Spleen (tissue), 7 donors: ENCODE results near the genes PDLIM7, CANX and RNF130.

DNA sequence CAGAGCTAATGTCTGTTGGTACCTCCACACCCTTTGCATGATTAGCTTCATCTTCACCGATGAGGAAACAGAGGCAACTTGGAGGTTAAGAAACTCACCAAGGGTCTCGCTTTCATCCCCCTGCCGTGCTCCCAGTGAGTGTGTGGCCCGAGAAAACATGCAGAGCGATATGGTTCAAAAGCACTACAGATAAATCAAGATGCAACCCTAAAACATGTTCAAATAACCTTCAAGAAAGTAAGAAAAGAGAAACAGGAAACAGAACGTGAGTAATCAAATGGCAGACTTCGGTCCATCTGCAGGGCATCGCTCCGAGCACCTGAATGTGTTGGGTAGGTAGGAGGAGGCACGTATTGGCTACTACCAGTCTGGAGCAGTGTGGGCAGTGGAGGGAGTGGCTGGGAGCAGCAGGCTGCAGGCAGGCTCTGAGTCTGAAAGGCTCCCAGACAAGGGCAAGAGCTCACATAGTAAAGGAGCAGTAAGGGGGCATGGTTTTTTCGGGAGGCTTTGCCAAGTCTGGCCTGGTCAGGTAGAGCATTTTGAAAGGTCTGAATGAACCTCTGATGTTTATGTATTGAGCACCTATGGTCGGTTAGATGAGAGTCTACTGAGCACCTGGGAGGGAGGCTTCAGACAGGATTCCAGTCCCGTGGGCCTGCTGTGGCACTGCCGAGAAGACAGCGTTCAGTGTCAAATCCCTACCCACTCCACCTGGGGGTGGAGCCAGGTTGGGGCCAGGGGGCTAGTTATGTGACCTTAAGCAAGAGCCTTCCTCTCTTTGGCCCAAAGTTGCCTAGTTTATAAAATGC lies 5.5 kb downstream of the PRR7 start:
- PRO-cap, 4 experiments = no peak in any of the 4 experiments
- RAMPAGE, long total RNA, 4 experiments = no peak in any of the 4 experiments

DNA sequence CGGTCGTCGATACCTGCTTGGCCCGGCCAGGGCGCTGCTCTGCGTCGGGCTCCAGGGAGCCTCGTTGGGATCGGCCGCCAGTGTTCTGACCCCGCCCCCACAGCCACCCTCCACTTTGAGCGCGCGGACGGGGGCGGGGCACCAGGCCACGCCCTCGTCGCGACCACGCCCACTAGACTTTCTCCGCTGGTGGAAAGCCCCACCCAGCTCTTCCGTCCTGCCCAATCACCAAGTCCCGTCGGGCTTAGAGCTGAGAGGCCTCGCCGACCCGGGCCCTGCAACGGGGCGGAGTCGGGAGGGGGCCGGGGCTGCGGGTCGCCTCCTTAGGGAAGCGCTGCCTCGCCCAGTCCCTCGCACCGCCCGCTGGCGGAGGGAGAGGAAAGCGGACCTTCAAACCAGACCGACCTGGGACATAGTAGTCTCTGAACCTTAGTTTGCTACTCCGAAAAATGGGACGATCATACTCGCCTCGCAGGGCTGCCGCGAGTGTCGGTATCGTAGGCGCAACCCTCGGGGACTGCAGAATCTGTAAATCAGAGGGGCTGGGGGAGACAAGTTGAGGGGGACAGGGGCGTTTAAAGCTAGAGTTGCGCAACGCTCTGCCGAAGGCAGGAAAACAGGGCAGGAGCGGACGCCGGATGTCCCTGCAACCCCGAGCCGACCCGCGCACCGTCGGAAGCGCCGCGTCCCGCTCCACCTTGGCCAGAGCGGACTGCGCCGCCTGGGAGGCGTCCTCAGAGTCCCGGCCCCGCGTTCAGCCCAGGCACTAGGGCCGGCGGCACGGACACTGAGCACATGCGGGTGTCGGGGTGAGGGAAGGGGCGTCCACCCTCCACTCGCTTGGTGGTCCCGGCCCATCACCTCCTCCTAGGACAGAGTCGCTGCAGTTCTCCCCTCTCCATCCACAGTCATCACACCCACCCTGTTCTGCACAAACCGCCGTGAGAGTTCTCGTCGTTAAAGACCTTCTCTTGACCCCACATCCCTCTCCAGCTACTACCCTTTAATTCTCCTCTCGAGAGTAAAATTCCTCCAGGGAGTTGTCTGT lies at the start of gene PDLIM7:
TSS of gene PDLIM7 (minus strand) at position 90 of the 1,048 bp plus-strand sequence.
- PRO-cap, 4 experiments = peak in 4 of 4 experiments; most common plus-strand start position 288 of the sequence (in 4); most common minus-strand start position 87 of the sequence (in 4)
- RAMPAGE, long total RNA, 4 experiments = start-site peak on the minus strand in 4 of 4 experiments, centred at positions 83 to 94 of the sequence, 114 to 272 reads per replicate

DNA sequence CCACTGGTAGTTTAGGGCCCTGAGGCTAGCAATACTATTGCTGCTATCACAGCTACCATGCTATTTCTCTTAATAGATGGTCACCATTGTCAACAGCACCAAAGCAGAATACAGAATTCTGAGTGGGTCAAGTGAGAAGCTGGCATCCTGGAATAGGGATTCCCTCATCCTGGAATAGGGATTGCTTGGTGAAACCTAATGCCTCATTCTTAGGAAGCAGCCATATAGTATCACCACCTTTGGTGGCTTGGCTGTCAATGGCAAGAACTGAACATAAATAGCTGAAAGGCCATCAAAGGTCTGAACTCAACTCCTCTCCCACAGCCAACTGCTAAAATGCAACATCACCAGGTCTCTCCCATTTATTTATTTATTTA lies 33.7 kb downstream of the B4GALT7 start:
- PRO-cap, 4 experiments = no peak in any of the 4 experiments
- RAMPAGE, long total RNA, 4 experiments = no peak in any of the 4 experiments

DNA sequence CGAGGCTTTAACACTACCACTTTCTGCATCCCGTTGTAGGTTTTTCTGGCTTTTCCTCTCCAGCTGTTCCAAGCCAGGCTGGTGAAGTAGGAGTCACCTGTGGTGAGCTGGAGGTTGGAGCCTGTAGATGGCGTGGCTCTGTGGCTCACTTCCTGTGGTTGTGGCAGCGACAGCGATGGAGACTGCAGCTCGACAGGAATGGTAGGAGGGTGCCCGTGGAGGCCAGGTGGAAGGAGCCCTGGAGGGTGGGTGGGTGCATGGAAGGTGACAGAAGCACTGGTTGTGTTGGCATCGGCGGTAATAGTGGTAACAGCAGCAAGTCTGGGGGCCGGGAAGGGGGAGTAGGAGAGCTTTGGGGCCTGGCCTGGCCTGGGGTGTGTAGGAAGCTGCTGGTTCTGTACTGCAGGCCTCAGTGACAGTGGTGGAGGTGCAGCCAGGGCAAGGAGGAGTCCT lies 186.7 kb downstream of the PROP1 start:
- PRO-cap, 4 experiments = peak in 3 of 4 experiments; most common plus-strand start position 166 of the sequence (in 3)
- RAMPAGE, long total RNA, 4 experiments = start-site peak on the plus strand in 1 of 4 experiments, centred at position 164 of the sequence, 18 reads per replicate

DNA sequence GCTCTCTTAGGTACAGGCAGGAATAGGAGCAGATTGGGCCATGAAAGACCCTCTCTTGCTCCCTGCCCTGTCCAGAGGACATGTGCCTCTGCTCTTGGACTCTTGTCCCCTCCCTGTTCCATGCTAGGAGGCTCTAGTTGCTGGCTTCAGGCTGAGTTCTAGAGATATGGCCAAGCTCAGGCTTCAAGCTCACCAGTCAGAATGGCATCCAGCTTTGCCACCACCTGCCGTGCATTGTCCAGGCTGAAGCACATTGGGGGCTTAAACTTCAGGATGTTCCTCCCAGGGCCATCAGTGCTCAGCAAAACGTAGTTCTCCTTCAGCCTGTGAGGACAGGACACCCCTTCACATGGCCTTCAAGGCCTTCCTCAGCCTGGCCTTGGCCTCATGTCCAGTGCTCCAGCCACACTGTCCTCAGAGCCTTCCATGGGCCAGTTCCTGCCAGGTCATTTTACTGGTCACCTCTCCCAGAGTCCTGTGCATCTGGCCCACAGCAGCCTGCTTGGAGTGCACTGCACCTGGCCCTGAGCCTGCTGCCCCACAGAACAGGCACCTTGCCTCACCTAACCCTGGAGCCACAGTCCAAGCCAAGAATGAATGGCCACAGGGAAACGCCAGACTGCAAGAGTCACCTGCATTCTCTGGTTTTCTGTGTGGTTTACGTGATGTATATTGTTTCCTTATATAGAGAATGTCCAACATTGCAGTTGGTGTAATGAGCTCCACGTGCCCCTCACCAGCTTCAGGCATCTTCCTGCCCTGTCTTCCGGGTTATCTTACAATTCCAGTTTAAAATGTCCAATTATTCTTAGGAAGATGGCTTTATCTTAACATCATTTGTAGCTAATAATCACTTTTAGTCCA lies 8.7 kb downstream of the HNRNPAB start:
- PRO-cap, 4 experiments = no peak in any of the 4 experiments
- RAMPAGE, long total RNA, 4 experiments = no peak in any of the 4 experiments

DNA sequence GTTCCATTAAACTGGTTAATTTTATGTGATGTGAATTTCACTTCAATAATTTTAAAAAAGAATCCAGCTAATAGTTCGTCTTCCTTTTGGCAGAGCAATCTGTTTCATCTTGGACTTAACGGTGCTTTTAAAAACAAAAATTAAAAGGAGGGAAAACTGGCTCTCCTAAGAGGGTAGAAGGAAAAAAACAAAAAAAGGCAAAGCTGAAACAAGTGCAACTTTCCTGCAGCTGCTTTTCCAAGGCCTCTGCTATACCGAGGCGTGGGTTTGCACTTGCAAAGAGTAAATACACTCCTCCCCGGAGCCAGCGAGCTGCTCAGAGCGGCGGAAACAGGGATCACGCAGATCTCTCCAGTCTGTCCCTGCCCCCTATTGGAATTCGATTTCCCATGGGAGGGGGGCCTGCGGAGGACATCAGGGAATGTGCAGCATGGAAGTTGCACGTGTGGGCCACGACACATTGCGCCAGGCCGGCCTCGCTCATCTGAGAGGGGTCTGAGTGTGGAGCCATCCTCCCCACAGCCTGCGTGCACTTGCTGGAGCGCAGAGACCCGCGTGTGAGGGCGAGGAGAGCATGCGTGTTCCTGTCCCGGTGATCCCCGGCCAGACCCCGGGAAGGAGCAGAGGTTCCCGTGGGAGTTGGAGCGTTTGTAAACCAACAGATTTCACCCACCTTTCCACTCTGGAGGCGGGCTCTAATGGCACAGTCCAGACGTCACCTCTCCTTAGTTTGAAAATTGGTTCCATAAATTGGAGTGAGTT lies 104.3 kb upstream of the PHYKPL start:
- PRO-cap, 4 experiments = no peak in any of the 4 experiments
- RAMPAGE, long total RNA, 4 experiments = no peak in any of the 4 experiments

GRCh38 chr5:178542396-178542973 lies 47.7 kb downstream of the COL23A1 start:
- PRO-cap, 4 experiments = no peak in any of the 4 experiments
- RAMPAGE, long total RNA, 4 experiments = no peak in any of the 4 experiments

GRCh38 chr5:179276421-179276794 lies 68.9 kb downstream of the ADAMTS2 start:
- PRO-cap, 4 experiments = no peak in any of the 4 experiments
- RAMPAGE, long total RNA, 4 experiments = no peak in any of the 4 experiments

DNA sequence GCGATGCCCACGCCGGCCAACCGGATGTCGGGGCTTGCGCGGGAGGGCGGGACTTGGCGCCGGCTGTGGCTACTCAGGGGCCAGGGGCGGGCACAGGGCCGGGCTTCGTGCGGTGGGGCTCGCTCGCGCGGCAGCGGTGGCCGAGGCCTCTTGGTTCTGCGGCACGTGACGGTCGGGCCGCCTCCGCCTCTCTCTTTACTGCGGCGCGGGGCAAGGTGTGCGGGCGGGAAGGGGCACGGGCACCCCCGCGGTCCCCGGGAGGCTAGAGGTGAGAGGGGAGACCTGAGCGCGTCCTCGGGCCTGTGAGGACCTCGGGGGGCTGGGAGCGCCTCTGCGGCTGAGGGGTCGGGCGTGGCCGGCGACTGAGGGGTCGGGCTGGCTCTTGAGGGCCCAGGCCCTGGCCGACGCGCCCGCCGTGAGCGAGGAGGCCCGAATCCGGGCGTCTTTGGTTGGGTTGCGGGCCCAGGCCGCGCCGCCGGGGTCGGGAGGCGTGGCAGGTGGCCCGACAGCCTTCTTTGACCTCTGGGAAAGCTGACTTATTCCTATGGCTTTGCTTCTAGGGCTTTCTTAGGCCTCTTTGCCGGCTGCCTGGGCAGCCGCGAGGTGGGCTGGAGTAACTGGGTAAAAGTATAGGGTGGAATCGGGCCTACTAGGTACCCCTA lies at the start of gene CANX:
TSS of gene CANX (plus strand) at position 133 of the 662 bp plus-strand sequence.
- PRO-cap, 4 experiments = peak in 4 of 4 experiments; most common plus-strand start position 143 of the sequence (in 3); most common minus-strand start position 384 of the sequence (in 1)
- RAMPAGE, long total RNA, 4 experiments = start-site peak on the plus strand in 4 of 4 experiments, centred at positions 144 to 159 of the sequence, 2,385 to 3,611 reads per replicate

DNA sequence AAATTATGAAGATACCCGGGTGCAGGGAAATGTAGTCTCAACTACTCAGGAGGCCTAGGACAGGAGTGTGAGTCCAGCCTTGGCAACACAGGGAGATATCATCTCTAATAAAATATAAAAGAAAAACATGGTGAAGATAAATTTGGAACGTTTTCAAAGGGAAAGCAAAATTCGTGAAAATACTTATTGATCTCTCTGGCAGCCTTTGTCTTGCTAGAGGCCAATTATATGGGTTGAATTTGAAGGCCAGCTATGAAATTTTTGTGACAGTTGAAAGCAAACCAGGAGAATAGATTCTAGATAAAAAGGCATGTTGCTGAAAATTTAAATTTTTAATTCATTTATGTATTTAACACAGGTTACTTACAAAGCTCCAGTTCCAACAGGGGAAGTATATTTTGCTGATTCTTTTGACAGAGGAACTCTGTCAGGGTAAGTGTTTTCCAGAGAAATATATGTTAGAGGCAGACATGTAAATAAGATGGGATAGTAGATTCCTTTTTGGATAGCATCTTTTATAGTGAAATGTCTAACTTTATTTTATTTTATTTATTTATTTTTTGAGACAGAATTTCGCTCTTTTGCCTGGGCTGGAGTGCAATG lies 7.2 kb downstream of the CANX start:
- PRO-cap, 4 experiments = no peak in any of the 4 experiments
- RAMPAGE, long total RNA, 4 experiments = no peak in any of the 4 experiments

- PRO-cap, 4 experiments = no peak in any of the 4 experiments
- RAMPAGE, long total RNA, 4 experiments = no peak in any of the 4 experiments
Measured at GRCh38 chr5:179731493-179731898, 1.1 kb upstream of the MAML1 start.

DNA sequence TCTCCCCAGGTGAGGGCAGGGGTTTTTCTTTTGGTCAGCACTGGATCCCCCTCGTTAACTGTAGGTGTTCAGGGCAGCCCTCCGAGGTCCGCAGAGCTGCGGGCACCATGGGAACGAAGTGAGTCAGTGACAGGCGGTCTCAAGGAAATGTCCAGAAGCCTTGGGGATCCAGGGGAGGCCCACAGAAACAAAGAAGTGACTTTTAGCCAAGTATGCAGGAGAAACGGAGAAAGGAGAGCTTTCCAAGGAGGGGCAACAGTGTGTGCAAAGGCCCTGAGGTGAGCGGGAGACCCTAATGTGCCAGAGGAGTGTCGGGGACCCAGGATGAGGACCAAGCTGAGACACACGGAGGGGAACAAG lies 3.1 kb downstream of the LTC4S start:
- PRO-cap, 4 experiments = no peak in any of the 4 experiments
- RAMPAGE, long total RNA, 4 experiments = no peak in any of the 4 experiments

GRCh38 chr5:179801140-179802012 lies 5.3 kb downstream of the MGAT4B start:
- PRO-cap, 4 experiments = no peak in any of the 4 experiments
- RAMPAGE, long total RNA, 4 experiments = no peak in any of the 4 experiments

- PRO-cap, 4 experiments = peak in 4 of 4 experiments; most common plus-strand start chr5:180071834 (in 2); most common minus-strand start chr5:180071728 (in 3)
- RAMPAGE, long total RNA, 4 experiments = start-site peak on the minus strand in 1 of 4 experiments, at chr5:180071714-180071730 at its widest, 133 reads per replicate
Measured at GRCh38 chr5:180071245-180072390, at the start of gene RNF130. Gene RNF130, minus strand, starts transcription at chr5:180071759.

DNA sequence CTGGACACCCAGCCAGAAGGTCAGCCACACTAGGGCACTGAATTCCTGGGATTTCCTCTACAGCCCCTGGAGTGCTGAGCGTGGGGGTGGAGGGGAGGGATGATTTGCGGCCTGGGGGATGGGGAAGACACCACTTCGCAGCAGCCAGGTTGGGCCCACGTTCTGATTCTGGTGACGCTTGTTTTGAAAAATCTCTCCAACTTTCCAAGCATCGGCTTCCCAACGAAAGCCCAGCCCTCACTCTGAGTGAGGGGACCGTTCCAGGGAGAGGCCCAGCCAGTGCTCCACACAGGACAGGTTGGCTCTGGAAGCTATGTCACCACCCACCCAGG lies 5.4 kb downstream of the GFPT2 start:
- PRO-cap, 4 experiments = no peak in any of the 4 experiments
- RAMPAGE, long total RNA, 4 experiments = no peak in any of the 4 experiments

DNA sequence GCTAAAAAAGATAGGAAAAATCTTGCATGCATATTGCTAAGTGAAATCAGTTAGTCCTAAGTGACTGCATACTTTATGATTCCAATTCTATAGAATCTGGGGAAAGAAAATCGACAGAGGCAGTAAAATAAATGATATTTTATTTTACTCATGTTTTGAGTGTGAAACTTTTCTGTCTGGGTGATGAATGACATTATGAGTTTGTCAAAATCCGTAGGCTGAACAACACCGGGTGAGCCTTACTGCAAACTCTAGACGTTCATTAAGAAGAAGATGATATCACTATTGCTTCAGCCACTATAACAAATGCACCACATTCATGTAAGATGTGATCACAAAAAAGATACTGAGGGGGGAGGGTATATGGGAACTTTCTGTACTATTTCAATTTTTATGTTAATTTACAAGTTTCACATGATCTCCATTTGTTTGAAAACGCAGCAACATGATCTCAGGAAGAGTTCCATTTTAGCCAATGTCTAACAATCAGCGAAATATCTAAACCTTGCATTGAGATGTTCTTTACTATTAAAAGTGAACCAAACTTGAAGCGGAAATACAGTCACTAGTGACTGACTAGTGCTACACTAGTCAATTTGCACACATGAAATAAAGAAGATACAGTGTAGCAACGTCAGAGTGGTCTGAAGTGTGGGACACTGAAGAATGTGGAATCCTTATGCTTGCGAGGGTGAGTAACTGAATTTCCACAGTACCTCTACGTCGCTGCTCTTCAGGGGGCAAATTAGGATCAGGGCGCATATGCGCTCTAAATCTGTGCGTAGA lies 39.4 kb upstream of the FLT4 start:
- PRO-cap, 4 experiments = no peak in any of the 4 experiments
- RAMPAGE, long total RNA, 4 experiments = no peak in any of the 4 experiments

DNA sequence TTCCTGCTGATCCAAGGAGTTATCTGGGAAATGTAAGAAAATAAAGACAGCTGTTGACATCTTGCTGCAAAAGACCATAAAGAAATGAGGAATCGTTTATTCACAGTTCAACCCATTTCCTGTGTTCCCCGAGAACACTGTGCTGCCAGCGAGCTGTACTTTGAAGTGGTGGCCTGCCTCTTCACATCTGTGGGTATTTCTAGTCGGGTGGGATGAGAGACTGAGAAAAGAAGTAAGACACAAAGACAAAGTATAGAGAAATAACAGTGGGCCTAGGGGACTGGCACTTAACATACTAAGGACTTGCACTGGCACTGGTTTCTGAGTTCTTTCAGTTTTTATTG lies 40.0 kb upstream of the FLT4 start:
- PRO-cap, 4 experiments = no peak in any of the 4 experiments
- RAMPAGE, long total RNA, 4 experiments = no peak in any of the 4 experiments

- PRO-cap, 4 experiments = no peak in any of the 4 experiments
- RAMPAGE, long total RNA, 4 experiments = no peak in any of the 4 experiments
Measured at GRCh38 chr5:180787531-180788175, 15.0 kb downstream of the MGAT1 start.

DNA sequence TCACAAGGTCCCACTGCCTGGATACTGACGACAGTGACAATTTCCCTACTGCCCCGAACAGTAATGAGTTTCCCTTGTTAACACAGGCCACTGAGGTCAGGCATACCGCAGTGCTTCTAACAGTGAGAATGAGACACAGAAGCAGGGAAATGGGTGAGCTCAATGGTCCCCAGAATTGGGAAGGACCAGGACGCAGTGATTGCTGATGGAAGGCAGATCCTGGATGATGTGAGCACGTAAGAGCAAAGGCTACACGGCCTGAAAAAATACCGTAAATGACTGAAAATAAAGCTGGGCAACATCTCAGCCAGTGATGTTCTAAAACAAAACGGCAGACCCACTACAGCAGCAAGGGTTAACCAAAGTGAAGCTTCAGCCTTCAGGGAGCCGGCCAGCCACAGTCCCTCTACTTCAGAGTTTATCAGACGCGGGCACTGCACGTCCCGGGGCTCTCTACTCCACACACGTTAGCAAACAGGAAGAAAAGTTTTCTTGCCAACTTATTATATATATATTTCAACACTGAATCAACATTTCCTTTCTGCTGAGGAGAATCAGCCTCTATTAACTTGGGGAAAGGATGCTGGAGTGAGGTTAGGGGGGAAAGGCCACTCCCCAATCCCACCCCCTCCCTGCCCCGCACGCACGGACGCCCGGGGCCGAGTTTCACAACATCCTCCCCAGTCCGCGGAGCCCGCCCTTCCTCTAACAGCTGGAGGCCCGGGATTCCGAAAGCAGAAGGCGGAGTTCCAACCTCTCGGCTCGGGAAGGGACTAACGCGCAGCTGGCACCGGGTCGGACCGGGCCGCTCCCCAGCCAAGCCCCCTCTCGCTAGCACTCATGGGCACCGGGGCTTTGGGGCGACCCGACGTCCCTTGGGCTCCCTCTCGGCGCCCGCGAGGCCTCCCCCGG lies 612 bp downstream of the MGAT1 start:
- PRO-cap, 4 experiments = peak in 4 of 4 experiments; most common plus-strand start position 414 of the sequence (in 3); most common minus-strand start position 830 of the sequence (in 3)
- RAMPAGE, long total RNA, 4 experiments = no peak in any of the 4 experiments

GRCh38 chr5:180806314-180807158 lies 3.9 kb upstream of the MGAT1 start:
- PRO-cap, 4 experiments = peak in 3 of 4 experiments; most common plus-strand start chr5:180806505 (in 3); most common minus-strand start chr5:180806538 (in 2)
- RAMPAGE, long total RNA, 4 experiments = no peak in any of the 4 experiments